AG10803 (cell line): ENCODE measurements around the genes TSEN2, MKRN2, RAF1 and CAND2.

GRCh38 chr3:11154931-11155327 lies 636 bp downstream of the HRH1 start:
- RRBS: no CpG with 5 or more reads among the region's 11 CpGs

GRCh38 chr3:11339431-11340287 lies 67.5 kb downstream of the ATG7 start:
- RRBS: no CpG with 5 or more reads among the region's 4 CpGs

DNA sequence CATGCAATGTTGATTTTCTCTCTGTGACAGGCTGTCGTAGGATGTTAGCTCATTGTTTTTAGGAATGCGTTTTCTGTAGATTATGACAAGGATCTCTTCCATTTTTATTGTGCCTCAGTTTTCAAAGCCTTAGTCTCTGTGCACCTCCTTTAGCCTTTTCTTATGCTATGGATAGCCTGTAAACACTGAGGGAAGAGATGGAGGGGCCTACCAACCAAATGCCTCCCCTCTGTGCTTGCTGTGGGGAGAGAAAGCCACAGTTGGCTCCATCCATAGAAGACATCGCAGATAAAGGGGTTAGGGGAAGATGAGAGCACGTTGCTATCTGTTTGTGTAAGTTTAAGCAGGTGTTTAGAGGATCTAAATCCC lies 164.9 kb downstream of the ATG7 start:
- RRBS: no CpG with 5 or more reads among the region's 4 CpGs

GRCh38 chr3:11529709-11530592 lies 113.8 kb downstream of the VGLL4 start:
- RRBS: no CpG with 5 or more reads among the region's 16 CpGs

GRCh38 chr3:11580121-11580703 lies 63.5 kb downstream of the VGLL4 start:
- RRBS: no CpG with 5 or more reads among the region's 6 CpGs

- RRBS: no CpG with 5 or more reads among the region's 17 CpGs
Measured at GRCh38 chr3:11600346-11601115, 43.2 kb downstream of the VGLL4 start.

GRCh38 chr3:12170414-12170767 lies 11.7 kb upstream of the TIMP4 start:
- RRBS: no CpG with 5 or more reads among the region's 1 CpG

GRCh38 chr3:12224688-12225283 lies 64.1 kb upstream of the PPARG start:
- RRBS: no CpG with 5 or more reads among the region's 8 CpGs

- RRBS: no CpG with 5 or more reads among the region's 9 CpGs
Measured at GRCh38 chr3:12229915-12230388, 58.9 kb upstream of the PPARG start.

DNA sequence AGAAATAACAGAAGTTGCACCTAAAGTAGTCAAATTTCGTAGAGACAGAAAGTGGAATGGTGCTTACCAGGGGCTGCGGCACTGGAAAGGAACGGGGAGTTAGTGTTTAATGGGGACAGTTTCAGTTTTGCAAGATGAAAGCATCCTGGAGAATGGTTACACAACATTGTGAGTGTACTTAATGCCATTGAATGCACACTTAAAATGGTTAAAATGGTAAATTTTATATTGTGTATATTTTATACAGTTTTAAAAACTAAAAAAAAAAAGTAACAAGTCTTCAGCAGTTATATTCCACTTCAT lies 27.4 kb downstream of the PPARG start:
- RRBS: no CpG with 5 or more reads among the region's 3 CpGs

DNA sequence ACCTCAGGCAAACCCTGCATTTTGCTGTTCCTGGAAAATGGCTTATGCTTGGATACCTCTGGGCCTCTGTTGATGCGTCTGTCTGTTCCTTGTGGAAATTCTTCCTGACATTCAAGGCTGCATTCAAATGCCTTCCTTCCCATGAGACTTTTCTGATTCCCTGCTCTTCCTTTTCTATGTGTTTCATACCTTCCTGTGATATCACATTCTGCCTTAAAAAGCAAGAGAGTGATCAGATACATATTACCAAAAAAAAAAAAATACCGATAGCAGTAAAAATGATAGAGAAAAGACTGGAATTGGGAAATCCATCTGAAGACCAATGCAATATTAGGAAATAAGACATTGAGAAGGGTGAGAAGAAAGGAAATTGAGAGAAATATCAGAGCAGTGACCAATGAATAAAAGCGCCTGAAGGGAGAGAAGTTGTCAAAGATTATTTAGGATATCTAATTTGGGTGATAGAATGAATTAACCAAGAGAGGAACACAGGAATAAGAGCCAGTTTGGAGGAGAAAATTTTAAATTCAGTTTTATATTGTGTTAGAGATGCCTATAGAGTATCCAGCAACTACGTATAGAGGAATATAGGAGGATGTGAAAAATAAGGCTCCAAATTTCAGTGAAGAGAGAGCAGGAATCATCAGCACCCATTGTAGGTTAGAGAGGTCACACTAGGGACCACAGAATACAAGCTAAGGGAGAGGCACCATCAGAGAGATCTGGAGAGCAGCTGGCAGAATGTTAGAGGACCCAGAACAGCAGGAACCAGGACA lies 86.2 kb upstream of the TSEN2 start:
- RRBS: no CpG with 5 or more reads among the region's 4 CpGs

GRCh38 chr3:12483716-12484921 lies at the start of gene TSEN2:
TSEN2 (plus strand) TSS chr3:12484480.
- RRBS: 1% methylated on average over 19 of the region's 76 CpGs

DNA sequence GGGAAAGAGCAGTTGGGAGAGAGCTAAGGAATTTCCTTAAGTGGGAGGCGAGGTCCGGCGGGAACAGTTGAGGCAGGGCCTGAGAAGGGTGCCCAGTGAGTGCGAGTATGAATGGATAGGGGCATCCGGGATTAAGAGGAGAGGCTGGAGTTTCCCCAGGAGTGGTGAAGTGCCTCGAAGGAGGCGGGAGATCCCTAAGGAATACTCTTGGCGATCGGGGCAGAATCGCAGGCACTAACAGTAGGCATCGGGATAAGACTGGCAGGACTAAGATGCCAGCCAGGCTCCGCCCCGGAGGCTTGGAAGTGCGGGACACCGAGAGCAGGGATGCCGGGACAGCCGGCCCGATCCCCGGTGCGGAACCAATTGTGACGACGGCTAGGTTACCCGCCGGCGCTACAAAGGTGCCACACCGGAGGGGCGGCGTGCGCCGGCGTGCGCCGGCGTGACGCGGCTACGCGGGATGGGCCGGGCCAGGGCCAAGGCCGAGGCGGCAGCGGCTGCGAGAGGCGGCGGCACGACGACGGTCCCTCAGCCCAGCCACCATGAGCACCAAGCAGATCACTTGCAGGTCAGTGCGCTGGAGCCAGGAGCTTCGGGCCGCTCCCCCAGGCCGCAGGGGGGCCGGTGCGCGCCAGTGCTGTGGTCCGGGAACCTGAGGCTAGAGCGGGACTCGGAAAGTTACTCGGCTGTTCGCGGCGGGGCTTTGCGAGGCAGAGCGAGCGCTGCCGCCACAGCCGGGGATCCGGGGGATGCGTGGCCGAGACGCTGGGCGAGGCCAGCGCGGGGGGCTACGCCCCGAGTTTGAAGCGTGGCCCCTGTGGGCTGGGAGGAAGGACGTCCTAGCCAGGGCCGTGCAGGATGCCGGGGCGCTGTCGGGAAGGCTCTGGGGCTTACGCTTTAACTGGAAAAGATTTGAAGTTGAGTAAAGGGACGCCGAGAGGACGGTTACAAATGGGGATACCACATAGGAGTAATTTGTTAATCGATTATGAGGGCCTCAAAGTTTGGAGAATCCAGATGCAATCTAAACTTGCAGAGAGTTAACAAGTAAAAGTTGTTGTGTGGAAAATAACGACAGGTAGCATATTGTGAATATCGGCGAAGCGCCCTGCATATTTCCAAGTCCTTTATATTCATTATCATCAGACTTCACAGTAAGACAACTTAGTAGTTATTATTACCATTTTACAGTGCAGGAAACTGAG lies at the start of gene MKRN2:
Gene MKRN2 (plus strand): TSS at position 482 of the 1,208 bp plus-strand sequence.
- RRBS: under 1% methylated on average over 19 of the region's 91 CpGs

DNA sequence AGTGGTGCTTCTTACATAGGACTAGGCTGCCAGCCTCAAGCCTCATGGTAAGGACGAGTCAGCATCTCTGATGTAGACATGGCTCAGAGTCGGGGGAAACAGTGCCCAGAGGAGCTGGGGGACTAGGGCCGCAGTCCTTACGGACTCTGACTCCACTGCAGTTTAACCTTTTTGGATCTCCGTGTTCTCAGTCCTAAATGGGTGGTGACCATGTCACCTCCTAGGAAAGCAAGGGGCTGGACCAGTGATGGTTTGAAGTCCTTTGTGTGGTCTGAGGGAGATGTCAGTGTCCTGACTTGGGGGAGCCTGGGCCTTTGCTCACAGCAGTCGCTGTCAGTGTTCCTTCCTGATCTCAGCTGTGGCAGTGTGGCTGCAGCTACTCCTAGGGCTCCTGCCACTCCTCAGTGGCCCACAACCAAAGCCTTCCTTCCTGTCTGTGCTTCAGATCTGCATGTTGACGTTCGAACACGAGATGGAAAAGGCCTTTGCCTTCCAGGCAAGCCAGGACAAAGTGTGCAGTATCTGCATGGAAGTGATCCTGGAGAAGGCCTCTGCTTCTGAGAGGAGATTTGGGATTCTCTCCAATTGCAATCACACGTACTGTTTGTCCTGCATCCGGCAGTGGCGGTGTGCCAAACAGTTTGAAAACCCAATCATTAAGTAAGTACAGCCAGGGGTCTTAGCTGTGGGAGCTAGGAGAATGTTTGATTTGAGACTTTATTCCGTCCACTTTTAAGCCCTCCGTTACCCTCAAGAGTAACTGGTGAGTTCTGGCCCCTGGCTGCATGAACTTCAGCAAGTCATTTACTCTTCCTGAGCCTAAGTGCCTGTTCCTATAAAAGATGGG lies 17.7 kb downstream of the MKRN2 start:
- RRBS: no CpG with 5 or more reads among the region's 14 CpGs

GRCh38 chr3:12579568-12580099 lies 22.7 kb downstream of the MKRN2 start:
- RRBS: no CpG with 5 or more reads among the region's 3 CpGs

- RRBS: 1% methylated on average over 28 of the region's 97 CpGs
Measured at GRCh38 chr3:12663309-12664408, at the start of gene RAF1. RAF1 (minus strand) TSS chr3:12664117.

GRCh38 chr3:12796355-12796894 lies at the start of gene CAND2:
CAND2 (plus strand) TSS chr3:12796680.
- RRBS: 3% methylated on average over 7 of the region's 45 CpGs

DNA sequence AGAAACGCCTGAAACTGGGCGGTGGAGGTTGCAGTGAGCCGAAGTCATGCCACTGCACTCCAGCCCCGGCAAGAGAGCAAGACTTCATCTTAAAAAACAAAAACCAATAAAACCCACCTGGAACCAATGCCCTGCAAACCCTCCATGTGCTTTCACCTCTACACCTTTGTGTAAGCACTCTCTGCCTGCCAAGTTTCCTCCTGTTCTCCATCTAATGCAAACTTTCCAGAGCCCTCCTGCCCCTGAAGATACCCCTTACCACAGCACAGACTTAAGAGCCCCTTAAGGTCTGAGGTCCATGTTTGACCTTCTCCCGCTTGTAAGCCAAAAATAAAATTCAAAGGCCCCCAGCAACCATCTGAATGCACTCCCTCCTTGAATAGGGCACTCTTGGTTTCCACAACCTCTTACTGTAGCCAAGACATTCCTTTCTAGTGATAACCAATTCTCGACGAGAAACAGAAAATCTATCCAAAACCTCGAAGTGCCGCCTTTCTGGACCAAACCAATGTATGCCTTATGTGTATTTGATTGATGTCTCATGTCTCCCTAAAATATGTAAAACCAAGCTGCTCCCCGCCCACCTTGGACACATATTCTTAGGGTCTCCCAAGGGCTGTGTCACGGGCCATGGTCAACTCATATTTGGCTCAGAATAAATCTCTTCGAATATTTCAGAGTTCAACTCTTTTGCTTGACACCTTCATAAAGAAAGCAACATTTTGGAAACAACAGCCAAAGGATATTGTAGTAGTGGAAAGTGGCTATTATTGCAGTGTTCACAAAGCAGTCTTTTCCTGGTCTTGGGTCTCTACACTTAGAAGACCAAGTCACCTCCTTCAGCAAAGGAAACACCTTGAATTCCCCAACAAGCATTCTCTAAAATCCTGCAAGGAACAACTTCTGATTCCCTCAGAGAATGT lies 2.8 kb downstream of the RPL32 start:
- RRBS: no CpG with 5 or more reads among the region's 12 CpGs

DNA sequence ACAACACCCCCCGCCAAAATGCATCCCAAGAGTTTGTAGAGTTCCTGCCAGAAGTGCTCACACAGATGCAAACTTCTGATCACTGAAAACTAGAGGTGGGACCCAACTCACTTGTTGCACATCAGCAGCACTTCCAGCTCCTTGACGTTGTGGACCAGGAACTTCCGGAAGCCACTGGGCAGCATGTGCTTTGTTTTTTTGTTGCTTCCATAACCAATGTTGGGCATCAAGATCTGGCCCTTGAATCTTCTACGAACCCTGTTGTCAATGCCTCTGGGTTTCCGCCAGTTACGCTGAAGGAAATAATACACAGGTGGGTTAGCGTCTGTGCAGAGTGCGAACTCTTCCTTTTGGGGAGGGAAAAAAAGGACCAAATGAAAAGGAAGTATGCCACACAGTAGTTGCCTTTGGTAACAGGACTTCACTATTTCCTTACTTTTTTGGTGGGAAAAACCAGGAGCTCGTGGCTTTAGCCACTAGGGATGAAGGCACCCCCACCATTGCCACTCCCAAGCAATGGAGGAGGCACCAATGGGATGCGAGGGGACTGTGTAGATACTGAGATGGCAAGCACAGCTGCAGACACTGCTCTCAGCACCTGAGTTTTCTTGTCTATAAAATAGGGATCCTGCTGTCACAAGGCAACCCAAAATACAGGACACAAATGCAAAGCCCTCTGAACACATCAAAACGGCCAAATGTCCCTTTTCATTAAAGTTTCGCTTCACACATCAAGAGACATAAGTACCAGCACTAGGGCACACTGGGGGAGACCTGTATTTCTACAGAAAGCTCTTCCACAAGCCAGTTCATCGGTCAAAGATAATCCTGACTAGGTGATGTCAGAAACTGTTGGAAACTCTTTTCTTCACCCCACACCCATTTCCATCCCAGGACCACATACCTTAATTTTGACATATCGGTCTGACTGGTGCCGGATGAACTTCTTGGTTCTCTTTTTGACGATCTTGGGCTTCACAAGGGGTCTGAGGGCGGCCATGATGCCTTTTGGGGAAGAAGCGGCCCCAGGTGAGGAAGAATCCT lies 1.8 kb downstream of the RPL32 start:
- RRBS: no CpG with 5 or more reads among the region's 18 CpGs